Zone of skin (tissue), 1 donor: ENCODE measurements around the genes PLCB2 and VPS18.

DNA sequence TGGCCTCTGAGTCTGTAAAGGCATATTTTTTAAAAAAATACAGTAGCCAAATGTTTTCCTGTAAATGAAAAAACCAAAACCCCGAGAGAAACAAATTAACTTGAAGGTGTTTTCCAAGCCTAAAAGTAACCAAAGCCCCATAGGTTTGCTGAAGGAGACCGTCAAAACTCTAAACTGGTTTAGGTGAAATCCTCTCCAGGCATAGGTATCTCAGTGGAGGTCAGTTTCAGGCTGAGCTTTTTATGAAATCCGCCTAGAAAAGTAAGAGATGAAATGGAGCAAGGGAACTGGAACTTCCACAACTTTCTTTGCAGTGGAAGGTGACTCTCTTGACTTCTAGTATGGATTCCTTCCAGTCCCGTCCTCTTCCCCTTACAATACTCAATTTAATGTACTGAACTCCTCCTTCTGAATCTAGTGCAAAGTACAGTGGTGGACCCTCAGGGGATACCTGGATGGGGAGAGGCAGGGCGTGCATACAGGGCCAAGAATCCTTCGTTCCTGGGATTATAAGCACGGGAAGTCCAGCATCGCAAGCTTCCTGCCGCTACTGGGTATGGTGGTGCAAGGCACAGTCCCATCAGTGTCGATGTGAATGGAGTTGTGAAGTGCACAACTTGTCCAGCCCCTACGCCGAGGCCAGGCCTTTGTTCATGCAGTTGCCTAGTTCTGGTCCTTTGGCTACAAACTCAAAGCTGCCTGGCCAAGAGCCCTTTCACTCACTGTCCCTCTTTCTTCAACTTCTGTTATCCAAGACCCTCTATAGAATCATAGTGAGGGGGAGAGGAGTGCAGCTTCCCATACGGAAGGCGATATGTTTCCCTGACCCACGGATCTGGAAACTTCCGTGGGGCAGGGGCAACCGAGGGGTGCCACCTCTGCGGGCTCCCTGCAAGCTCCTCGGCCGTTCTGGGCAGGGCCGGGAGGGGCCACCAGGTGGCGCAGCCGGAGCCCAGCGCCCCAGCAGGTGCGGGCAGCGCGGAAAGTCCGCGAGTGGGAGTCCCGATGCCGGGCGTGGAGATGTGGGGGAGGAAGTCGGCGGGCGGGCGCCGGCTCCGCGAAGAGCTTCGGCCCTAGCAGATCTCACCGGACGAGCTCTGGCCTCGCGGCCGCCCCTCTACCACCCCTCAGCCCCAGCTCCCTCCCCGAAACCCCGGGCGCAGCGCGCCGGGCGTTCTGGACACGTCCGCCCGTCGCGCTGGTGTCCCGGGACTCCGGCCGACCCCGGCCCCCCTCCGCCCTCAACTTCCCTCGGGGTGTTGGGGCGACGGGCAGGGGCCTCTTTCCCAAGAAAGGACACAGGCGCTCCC lies 900 bp downstream of the RASGRP1 start:
- RRBS, result 2% methylated on average over 33 of the region's 66 CpGs

- RRBS, result no CpG with 5 or more reads among the region's 13 CpGs
These were observed 46.3 kb upstream of the RASGRP1 start for GRCh38 chr15:38610673-38611627.

DNA sequence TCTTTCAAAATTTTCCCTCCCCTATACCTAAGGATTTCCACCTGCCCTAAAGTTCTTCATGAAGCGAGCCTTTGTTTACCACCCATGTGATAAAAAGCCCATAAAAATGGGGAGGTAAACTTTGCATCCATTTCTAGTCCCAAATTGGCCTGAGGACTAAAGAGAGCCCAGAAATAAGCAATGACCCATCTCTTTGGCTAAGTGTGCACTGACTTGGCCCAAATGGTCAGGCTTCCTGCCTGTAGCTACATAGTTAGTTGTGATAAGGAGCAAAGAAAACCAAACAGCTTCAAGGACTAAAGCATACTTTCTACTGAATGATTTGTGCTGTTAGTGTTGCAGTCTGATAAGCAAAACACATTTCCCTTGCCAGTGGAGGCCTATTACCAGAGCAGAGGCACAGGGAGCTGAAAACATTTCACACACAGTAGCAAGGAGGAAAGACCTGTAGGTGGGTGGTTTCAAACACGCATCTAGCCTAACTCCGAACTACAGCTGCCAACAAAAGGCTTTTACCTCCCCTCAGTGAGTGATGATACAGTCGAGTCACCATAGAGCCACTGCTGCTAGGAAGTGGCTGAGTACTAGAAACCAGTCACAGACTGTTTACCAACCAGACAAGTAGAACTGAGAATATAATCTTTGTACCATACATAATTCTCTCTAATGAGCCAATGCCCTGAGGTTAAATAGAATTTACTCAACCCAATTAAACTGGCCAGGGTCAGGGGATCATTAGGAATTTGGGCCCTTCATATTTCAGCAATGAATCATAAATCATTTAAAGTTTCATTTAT lies 222.4 kb upstream of the THBS1 start:
- RRBS, result no CpG with 5 or more reads among the region's 4 CpGs

GRCh38 chr15:39431944-39432573 lies 148.8 kb upstream of the THBS1 start:
- RRBS, result no CpG with 5 or more reads among the region's 2 CpGs

GRCh38 chr15:39458561-39458997 lies 122.3 kb upstream of the THBS1 start:
- RRBS, result no CpG with 5 or more reads among the region's 2 CpGs

GRCh38 chr15:39597598-39598174 lies 16.8 kb downstream of the THBS1 start:
- RRBS, result no CpG with 5 or more reads among the region's 7 CpGs

DNA sequence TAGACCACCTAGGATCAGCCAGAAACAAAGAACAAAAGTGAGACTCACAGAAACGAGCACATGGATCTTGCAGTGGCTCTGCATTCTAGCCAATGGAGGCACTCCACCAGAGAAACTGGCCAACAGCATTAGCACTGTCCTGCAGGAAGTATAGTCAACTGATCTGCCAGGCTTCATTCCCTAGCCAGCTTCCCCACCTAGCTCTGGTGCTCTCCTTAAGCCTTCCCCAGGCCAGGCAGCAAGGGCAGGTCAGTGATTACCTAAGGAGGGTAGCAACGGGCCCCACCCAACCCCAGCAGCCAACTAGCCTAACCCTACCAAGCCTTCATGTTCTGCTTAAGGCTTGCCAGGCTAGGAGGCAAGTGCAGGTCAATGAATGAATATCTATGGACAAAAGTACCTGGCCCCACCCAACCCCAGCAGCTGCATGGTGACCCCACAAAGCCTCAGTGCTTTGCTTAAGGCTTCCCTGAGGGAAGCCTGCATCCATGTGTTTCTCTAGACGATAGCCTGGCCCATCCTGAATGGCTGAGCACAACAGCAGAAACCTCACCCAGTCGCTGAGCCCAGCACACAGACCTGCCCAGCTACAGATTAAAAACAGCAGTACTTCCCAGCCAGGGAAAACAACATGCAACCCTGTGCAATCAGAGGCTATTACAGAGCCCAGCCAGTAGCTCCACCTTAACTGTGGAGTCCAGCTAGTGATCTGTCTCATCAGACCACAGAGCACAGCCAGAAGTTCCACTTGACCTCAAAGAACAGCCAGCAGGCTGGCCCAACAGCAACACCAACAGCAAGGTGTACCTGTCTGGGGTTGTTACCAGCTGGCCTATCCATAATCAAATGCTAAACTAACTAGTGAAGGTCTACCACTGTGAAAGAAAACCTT lies 28.5 kb downstream of the THBS1 start:
- RRBS, result no CpG with 5 or more reads among the region's 4 CpGs

GRCh38 chr15:39943336-39943658 lies 9.4 kb downstream of the EIF2AK4 start:
- RRBS, result no CpG with 5 or more reads among the region's 1 CpG

- RRBS, result no CpG with 5 or more reads among the region's 4 CpGs
These were observed 26.5 kb downstream of the EIF2AK4 start for GRCh38 chr15:39960331-39960915.

DNA sequence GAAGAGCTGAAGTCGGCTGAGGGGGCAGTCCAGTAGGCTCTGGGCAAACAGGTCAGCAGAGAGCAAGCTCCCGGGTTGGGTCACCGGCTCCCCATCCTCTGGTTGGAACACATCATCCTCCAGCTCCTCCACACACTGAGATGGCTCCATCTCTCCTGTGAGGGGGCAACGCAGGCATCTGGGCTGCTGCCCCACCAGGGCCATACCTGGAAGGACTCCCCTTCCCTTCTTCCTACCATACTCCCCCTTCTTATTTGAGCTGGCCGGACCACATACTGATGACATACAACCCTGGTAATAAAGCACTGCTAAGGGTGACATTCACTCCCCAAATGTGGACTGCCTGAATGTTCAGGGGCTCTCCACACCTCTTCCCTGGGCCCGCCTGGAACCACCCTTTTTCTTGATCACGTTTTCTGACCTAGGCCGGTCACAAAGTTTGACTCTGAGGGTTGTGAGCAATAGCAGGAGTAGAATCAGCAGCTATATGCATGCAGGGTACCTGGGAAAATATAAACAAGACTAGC lies 2.7 kb downstream of the BMF start:
- RRBS, result no CpG with 5 or more reads among the region's 8 CpGs

- RRBS, result no CpG with 5 or more reads among the region's 17 CpGs
These were observed at the start of gene PLCB2 for GRCh38 chr15:40307238-40308321. Gene PLCB2, minus strand, starts transcription at chr15:40307935.

GRCh38 chr15:40420006-40420711 lies 14.6 kb downstream of the IVD start:
- RRBS, result no CpG with 5 or more reads among the region's 15 CpGs

- RRBS, result 10% methylated on average over 4 of the region's 26 CpGs
These were observed 16.2 kb downstream of the IVD start for GRCh38 chr15:40421783-40422175.

GRCh38 chr15:40691574-40692163 lies 3.3 kb upstream of the RAD51 start:
- RRBS, result no CpG with 5 or more reads among the region's 8 CpGs

GRCh38 chr15:40754511-40755029 lies 484 bp downstream of the RMDN3 start:
- RRBS, result 1% methylated on average over 14 of the region's 30 CpGs

- RRBS, result no CpG with 5 or more reads among the region's 3 CpGs
These were observed 7.0 kb downstream of the C15orf62 start for GRCh38 chr15:40776784-40777153.

- RRBS, result no CpG with 5 or more reads among the region's 12 CpGs
These were observed 11.9 kb downstream of the SPINT1 start for GRCh38 chr15:40855725-40856155.

GRCh38 chr15:40894281-40894599 lies at the start of gene VPS18:
Gene VPS18, plus strand, starts transcription at chr15:40894450.
- RRBS, result under 1% methylated on average over 16 of the region's 28 CpGs

DNA sequence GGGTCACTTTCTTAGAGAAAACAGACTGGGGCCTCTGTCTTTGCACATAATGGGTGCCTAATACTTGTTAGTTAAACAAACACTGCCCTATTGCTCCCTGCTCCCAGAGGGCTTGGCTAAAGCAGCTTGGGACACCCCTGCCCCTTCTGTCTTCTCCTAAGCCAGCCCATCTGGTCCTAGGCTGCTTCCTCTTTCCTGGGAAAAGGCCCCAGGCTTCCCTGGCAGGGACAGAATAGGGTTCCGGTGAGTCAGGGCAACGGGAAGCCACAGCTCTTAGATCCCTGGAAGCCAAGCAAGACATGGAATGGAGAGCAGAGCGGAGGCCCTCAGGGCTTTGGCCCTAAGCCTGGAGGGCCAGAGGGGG lies 11.6 kb downstream of the VPS18 start:
- RRBS, result no CpG with 5 or more reads among the region's 3 CpGs

DNA sequence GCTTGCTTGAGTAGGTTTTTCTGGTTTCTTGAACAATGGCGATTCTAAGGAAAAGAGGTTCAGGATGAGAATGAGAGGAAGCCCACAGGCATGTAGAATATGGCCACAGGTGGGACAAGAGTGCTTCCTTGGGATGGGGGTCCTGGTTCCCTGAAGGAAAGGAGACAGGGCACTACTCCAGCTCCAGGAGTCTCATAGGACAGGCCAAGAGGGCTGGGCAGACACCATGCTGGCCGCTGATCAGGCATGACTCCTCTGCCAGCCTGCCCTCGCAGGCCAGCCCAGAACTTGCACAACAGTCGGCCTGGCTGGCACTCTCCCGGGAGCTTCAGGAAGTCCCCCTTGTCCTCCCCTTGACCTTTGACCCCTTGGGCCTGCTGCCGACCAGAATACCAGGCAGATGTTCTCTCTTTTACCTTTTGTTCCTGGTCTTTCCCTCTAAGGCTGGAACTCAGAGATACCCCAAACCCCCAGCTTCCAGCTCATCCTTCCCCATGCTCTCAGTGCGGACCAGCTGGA lies 15.4 kb downstream of the VPS18 start:
- RRBS, result no CpG with 5 or more reads among the region's 7 CpGs